Metanephros (tissue), 2 donors: ENCODE data around the genes HOXD13, MTX2 and HNRNPA3.

GRCh38 chr2:175929772-175930252 lies 72.3 kb downstream of the LNPK start:
- RAMPAGE, long total RNA = no peak

- RAMPAGE, long total RNA = no peak
These were observed at the start of gene HOXD13 for GRCh38 chr2:176092566-176093614. Gene HOXD13, plus strand, starts transcription at chr2:176092721.

GRCh38 chr2:176096975-176098086 lies 2.3 kb upstream of the HOXD12 start:
- RAMPAGE, long total RNA = no peak

GRCh38 chr2:176120704-176121167 lies 1.8 kb upstream of the HOXD9 start:
- RAMPAGE, long total RNA = no peak

DNA sequence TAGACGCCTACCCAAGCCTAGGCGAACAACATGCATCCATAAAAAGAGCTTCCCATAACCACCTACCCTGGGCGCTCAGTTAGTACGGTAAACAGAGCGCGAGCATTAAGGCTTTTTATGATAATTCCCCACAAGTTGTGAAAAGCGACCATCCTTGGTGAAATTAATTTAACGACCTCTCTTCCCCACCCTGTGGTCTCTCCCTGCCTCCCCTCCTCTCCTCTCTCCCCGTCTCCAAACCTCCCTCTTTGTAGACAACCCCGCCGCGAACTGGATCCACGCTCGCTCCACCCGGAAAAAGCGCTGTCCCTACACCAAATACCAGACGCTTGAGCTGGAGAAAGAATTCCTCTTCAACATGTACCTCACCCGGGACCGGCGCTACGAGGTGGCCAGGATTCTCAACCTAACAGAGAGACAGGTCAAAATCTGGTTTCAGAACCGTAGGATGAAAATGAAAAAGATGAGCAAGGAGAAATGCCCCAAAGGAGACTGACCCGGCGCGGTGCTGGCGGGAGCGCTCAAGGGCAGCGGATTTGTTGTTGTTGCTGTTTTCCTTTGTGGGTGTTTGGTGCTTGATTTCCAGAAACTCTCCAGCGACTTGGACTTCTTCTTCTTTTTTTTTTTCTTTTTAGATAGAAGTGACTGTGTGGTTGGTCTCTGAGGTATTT lies 1.3 kb downstream of the HOXD9 start:
- RAMPAGE, long total RNA = no peak

- RAMPAGE, long total RNA = no peak
These were observed 2.1 kb downstream of the HOXD9 start for GRCh38 chr2:176124351-176125328.

DNA sequence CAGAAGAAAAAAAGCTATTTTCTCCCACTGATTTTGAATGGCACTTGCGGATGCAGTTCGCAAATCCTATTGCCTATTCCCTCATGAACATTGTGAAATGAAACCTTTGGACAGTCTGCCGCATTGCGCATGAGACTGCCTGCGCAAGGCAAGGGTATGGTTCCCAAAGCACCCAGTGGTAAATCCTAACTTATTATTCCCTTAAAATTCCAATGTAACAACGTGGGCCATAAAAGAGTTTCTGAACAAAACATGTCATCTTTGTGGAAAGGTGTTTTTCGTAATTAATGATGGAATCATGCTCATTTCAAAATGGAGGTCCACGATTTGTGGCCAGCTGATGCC lies 8.4 kb downstream of the HOXD8 start:
- RAMPAGE, long total RNA = no peak

- RAMPAGE, long total RNA = no peak
These were observed 15.0 kb downstream of the HOXD3 start for GRCh38 chr2:176172119-176172568.

DNA sequence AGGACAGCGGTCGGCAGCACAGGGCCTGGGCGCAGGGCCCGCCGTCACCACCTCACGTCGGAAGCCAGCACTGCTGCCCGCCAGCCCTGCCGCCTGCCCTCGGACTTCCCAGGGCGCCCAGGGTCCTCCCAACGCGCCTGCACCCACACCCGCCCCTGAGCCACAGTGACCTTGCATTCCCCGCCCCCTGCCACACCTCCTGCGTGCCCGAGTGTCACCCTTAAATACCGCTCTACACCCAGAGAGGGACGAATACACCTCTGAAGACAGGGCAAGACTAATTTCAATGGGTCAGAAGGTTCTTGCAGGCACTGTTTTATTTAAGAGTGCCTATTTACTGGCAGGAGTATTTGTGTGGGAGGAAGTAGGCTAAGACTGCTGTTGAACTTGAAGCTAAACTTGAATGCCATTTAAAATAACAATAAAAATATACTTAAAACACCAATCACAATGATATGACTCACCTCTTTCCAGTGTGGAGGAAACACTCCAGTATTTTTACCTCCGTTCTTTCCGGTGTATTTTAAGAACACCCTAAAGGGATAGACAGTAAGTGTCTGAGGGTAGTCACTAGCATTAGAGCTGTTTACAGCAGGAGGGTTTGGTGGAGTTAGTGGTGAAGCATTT lies 9.8 kb upstream of the HOXD1 start:
- RAMPAGE, long total RNA = no peak

GRCh38 chr2:176269076-176270522 lies at the start of gene MTX2:
Gene MTX2, plus strand, starts transcription at chr2:176269442.
- RAMPAGE, long total RNA = no peak

DNA sequence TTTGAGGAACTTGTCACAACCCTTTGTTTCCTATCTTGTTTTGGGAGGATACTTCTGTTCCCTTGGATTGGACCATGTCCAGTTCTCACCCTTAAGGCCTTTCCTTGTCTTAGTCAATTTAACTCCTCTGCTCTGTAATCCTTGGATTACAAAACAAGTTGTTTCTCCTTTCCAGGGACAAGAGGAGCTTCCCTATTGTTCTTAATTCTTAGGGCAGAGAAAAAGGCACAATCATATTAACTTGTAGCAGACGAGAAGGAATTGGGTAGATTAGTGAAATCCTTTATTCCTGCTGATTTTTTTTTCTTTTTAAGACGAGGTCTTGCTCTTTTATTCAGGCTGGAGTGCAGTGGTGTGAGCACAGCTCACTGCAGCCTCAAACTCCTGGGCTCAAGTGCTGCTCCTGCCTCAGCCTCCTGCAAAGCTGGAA lies 225.9 kb downstream of the MTX2 start:
- RAMPAGE, long total RNA = no peak

- RAMPAGE, long total RNA = no peak
These were observed 368.5 kb downstream of the MTX2 start for GRCh38 chr2:176637243-176638619.

GRCh38 chr2:176743866-176744484 lies 468.6 kb upstream of the HNRNPA3 start:
- RAMPAGE, long total RNA = no peak

- RAMPAGE, long total RNA = no peak
These were observed 95.3 kb upstream of the HNRNPA3 start for GRCh38 chr2:177117344-177117696.

DNA sequence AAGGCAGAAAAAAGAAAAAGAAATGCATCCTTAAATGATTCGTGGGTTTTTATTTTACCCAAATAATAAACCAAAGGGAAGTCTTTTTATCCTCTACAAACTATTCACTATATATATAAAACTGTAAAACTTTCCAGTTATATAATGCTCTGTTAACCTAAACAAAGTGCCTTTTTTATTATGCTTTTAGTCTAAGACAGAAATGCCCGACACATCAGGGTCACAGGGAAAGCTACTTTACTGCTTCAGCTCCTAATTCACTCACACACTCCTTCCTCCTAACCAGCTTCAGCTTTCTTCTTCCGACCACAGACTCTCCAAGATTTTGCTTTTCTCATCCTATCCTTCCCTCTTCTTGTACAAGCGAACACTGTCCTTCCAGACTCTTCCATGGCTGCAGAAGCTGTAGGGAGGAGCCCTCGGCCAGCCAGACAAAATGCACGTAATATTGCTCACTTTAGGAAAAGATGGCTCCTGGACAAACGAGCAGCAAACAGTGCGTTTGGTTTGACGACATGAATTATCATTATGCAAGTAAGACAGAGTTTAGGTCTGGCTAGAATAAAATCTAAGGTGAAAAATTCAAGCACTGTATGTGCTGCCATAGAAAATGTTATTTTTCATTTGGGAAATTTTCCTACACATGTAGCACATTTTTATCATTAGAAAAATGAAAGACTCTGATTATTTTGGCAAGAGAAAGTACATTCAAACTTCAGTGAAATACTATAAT lies 47.5 kb upstream of the HNRNPA3 start:
- RAMPAGE, long total RNA = no peak

GRCh38 chr2:177165693-177166700 lies 46.6 kb upstream of the HNRNPA3 start:
- RAMPAGE, long total RNA = no peak

DNA sequence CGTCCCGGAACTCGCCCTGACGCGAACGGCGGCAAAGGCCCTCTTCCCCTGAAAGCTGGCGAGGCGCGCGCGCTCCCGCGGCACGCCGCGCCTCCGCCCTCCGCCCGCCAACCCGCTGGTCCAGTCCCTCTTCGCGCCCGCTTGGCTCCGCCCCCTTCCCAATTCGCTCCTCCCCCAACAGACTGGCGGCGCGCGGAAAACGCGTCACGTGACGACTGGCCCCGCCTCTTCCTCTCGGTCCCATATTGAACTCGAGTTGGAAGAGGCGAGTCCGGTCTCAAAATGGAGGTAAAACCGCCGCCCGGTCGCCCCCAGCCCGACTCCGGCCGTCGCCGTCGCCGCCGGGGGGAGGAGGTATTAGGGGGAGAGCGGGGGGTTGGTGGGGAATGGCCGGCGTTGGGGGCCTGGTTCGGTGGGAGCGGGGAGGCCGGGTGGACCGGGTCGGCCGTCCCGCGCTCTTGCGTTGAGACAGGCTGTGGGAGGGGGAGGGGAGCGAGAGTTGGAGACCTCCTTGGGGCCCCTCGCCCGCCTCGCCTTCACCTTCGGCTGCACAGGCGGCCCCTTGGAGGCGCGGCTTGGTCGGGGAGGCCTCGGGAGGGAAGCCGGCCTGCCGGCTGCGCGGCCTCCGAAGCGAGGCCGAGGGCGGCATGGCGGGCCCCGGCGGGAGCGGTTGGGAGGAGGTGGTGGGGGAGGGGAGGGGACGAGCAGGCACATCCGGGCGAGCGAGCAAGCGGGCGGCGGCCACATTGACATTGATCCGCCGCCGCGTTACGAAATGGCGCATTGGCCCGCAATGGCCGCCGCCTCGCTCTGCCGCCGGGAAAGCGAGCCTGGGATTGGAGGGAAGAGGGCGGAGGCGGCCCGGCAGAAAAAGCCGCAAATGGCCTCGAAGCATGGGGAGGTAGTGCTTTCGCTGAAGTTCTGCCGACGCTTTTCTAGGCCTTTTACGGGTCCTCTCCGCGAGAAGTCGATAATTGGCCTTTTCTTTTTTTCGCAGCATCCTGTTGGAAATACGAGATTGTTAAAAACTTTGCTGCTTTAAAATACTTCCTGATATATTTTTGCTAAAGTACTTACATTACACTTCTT lies at the start of gene HNRNPA3:
Gene HNRNPA3 (plus strand): TSS at position 277 of the 1,089 bp plus-strand sequence.
- RAMPAGE, long total RNA = start-site peak on the plus strand centred at position 253 of the sequence, 56 bp wide, 3,802 and 726 reads in 2 replicates

DNA sequence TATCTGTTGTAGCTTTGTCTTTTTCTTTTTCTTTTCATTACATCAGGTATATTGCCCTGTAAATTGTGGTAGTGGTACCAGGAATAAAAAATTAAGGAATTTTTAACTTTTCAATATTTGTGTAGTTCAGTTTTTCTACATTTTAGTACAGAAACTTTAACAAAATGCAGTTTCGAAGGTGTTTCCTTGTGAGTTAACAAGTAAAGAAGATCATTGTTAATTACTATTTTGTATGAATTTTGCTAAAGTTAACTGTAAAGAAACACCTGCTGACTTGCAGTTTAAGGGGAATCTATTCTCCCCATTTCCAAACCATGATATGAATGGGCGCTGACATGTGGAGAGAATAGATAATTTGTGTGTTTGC lies 7.1 kb downstream of the HNRNPA3 start:
- RAMPAGE, long total RNA = no peak

DNA sequence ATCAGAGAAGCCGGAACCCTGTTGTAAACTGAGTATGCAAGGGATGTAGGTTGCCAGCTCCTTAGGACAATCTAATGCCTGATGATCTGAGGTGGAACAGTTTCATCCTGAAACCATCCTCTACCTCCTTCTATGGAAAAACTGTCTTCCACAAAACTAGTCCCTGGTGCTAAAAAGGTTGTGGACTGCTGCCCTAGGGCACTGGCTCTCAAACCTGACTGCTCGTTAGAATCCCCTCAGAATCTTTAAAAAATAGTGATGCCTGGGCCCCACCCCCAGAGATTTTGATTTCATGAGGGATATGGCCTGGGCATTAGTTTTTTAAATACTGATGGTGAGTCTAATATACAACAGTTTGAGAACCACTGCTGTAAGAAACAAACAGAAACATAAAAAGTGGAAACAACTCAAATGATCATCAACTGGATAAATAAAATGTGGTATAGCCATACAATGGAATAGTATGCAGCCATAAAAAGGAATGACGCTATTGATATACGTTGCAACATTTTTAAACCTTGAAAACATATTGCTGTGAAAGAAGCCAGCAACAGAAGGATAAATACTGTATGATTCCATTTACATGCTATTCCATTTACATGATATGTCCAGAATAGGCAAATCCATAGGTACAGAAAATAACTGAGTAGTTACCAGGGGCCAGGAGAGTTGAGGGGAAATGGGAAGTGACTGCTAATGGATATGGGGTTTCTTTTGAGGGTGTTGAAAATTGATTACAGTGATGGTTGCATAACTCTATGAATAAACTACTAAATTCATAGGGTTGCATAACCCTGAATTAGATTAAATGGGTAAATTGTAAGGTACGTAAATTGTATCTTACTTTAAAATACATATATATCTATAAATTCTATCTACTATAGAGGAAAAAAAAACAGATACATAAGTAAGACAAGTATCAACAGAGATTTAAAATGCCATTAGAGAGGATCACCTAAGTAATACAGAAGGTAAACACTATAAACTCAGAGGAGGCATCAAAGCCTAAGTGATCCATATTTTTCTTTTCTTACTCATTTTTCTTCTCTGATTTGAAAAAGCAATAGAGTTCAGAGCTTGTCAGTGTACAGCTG lies 6.4 kb downstream of the NFE2L2 start:
- RAMPAGE, long total RNA = no peak

GRCh38 chr2:177538619-177539355 lies 13.8 kb downstream of the TTC30B start:
- RAMPAGE, long total RNA = no peak